CD14-positive monocyte (primary cell): Measurements from ENCODE around the genes CBR1 and MORC3.

DNA sequence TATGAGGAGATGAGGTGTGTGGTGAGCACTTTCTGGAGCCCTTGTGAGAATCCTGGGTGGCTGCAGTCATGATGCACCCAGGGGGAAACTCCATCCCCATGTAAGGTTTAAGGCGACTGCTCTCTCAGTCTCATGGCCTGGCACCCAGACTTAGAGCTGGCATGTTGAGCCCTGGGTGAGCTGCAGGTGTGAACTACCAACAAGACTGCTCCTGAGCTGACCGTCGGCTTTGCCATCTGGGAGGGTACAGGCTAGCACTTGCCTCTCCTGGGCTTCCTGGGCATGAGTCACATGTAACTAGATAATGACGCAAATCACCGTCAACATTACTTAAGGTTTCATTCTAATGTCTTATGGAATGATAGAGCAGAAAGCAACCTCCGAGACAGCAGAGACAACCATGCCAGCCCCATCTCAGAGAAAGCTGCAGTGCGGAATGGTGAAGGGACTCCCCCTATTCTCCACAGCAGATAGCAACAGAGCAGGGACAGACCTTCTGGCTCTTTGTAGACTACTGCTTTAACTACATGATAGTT lies 144.7 kb downstream of the CLIC6 start:
- CAGE, long polyA plus RNA: no peak

- CAGE, long polyA plus RNA: no peak
These were observed 161.3 kb downstream of the CLIC6 start for GRCh38 chr21:34829870-34830626.

DNA sequence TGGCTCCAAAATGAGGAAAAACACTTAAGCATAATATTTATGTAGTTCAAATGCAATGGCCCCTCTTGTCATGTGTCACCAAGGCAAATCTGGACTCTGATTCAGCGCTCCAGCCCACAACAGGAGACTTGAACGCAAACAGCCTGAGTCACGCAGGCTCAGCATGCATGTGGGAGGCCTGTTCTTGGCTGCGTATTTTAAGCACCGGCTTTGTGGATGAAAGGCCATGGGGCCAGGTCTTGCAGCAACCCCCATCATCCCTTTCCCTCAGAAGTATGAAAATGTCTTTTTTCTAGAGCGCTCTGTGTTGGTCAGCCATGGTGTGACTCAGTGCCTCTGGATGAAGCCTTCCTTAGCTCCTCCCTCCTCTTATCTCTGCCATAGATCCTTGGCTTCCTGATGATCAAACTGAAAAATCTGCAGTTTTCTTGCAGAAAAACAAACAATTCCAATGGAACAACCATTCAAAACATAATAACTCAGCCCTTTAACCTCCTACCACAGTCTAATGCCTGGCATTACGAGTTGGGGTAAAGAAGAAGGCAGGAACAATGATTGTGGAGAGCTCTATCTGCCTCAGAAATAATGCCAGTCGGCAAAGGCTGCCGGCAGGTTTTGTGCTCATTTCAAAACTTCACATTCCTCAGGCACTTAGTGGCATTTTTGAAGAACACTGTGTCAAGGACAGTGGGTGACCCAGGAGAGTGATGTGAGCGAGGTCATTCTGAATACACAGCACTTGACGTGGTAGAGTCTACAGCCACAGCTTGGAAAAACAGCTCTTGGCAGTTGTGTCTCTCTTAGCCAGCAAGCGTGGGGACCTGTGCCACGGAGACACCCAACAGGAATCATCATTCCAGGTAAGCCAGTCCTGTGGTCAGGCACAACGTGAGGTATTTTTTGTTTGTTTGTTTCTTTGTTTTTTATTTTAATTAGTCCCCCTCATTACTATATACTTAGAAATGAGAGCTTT lies 167.6 kb downstream of the CLIC6 start:
- CAGE, long polyA plus RNA: no peak

DNA sequence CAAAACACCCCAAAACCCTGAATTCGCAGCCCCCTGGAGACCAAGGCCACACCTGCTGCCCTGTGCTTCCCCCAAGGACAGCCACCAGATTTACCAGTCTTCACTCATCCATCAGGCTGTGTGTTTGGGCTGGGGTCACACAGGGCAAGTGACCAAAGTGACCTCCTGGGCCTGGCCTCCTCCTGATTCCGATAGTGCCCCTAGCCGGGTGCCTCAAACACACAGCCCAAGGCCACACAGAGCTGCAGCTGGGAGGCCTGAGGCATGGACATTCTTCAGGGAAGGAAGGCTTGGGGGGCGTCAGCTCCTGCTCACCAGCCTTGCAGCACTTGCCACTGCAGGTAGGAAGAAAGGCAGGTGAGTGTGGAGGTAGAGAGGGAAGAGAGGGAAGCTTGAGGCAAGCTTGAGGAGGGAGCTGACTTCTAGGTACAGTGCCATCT lies 181.3 kb downstream of the RUNX1 start:
- CAGE, long polyA plus RNA: no peak

- CAGE, long polyA plus RNA: no peak
These were observed 160.2 kb downstream of the RUNX1 start for GRCh38 chr21:34888784-34889429.

GRCh38 chr21:35048215-35048647 lies 871 bp downstream of the RUNX1 start:
- CAGE, long polyA plus RNA: no peak

DNA sequence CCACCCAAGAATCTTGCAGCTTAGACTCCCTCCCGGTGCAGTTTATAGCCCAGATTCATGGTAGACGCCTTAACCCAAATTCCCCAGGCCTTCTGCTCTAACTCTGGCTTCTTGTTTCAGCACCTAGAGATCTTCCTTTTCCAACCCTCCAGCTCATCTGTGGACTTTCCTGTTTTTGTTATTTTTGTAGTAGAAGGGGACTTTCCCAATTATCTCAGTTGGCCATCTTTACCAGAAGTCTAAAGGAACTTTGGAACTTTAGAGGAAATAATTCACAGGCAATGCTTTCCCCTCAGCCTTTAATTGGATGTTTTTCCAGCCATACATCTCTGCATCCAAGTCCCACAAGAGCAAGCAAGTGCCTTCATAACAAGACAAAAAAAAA lies 377.5 kb downstream of the SETD4 start:
- CAGE, long polyA plus RNA: no peak

- CAGE, long polyA plus RNA: start-site peak on the plus strand at chr21:36069960-36070032, 898 and 1,035 reads in 2 replicates
These were observed at the start of gene CBR1 for GRCh38 chr21:36069617-36070624. TSS of gene CBR1 (plus strand) at chr21:36070024.

DNA sequence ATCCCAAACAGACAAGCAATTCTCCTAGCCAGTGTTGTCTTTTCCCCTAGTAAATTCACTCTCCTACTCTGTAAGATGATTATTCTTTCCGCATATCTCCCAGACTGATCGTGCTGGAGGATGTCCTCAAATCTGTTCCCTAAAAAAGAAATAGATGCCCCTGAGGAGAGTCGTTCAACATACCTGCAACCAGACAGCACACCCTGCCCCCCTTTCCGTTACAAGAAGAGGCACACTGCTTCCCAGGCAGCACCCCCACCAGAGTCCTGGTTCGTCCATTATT lies 5.6 kb downstream of the CBR1 start:
- CAGE, long polyA plus RNA: no peak

- CAGE, long polyA plus RNA: no peak
These were observed 7.8 kb downstream of the DOP1B start for GRCh38 chr21:36164377-36164871.

DNA sequence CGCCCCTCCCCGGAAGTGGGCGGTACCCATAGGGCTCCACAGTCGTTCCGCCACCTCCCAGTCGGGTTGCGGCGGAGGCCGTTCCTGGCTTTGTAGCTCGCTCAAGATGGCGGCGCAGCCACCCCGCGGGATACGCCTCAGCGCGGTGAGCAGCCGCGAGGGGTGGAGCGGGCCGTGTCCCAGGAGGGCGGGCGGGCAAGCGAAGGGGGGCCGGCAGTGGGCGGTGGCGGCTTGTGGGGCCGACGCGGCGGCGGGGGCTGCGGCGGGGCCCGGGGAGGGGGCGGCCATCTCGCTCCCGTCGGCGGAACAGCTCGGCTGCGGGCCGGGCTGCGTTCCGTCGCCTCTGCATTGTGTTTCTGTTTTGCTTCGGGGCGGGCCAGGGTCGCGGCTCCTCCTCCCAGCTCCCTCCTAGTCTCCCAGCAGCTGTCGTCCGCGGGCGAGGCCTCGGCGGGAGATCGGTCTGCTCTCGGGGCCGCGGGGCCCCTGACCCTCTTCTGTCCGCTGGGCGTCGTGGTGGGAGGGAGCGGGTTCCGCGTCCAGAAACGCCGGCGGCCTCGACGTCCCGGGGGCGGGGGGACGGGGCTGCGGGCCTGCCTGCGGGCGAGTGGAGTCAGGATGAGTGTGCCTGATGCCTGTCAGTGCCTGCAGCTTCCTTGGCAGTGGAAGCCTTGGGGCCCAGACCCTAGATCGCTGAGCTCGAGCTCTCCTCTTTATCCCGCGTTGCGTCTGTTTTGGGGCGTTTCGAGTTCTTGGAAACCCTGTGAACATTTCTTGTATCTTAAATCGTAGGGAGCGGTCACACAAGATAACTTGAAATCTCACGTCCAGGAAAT lies at the start of gene MORC3:
Gene MORC3, plus strand, starts transcription at position 39 of the 833 bp plus-strand sequence.
- CAGE, long polyA plus RNA: no peak

GRCh38 chr21:36321272-36321487 lies 1.2 kb downstream of the MORC3 start:
- CAGE, long polyA plus RNA: no peak

GRCh38 chr21:36370918-36371378 lies 14.2 kb upstream of the CHAF1B start:
- CAGE, long polyA plus RNA: no peak

- CAGE, long polyA plus RNA: no peak
These were observed 43.4 kb downstream of the CHAF1B start for GRCh38 chr21:36428395-36429132.

DNA sequence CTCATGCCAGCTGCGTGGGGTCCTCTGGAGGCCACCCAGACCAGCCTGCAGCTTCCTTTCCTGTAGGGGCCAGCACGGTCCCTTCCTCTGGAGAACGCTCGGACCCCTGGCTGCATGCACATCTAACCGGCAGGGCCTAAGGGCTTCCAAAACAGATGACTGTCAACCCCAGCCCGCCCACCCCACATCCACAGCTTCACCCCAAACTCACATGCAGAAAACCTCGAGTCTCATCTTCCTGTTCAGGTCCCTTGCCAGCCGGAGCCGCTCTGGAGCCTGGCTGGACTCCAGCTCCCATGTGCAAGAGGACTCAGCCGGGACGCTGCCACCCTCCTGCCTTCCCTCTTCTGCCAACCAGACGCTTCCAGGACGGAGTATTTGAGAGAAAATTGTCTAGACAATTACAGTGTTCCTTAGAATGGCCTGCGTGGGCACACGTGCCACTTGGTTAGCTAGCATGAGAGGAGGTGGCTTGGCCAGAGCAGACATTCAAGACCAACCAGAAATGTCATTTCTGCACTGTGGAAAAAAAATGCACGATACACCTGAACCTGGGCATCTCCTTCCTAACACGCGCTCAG lies 548 bp downstream of the CLDN14 start:
- CAGE, long polyA plus RNA: no peak

- CAGE, long polyA plus RNA: no peak
These were observed 1.7 kb upstream of the CLDN14 start for GRCh38 chr21:36481374-36482235.

DNA sequence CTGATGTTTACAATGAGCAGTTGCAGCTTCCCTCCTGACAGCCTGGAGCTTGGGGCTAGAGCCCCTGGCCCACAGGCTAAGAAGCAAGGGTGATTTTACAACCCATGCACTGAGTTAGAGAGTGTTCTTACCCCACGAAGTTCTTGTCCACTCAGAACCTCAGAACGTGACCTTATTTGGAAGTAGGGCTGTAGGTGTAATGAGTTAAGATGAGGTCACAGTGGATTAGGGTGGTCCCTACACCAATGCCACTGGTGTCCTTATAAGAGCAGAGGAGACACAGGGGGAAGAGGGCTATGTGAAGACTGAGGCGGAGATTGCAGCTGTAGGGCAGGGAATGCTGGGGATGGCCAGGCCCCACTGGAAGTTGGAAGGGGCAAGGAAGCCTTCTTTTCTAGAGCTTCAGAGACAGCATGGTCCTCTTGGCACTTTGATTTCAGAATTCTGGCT lies 15.7 kb upstream of the CLDN14 start:
- CAGE, long polyA plus RNA: no peak

DNA sequence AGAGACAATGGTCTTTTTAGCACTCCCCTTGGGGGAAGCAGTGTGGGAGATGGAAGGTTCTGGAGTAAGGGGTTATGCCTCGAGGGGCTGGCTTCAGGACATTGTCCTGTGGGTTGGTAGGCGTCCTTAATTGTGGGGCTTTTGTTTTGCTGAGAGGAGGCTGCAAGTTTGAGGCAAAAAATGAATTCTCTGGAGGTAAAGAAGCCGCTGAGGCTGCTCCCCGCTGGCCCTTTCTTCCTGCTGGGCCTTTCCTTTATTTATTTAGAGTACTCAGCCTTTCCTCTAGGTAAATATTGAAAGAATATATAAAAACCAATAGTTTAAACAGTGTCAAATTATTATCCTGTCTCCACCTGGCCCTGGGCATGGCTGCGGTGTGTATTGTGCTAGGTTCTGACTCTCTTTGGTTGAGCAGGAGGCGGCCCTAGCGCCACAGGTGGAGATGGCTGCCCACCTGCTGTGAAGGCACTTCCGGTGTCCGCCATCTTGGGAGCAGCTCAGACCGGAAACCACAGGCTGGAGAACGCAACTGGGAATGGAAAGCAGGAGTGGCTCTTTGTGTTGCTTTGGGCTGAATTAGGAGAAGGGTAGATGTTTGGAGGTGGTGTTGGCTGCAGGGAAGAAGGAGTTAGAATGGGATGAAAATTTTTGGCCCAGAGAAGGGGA lies 29.0 kb upstream of the CLDN14 start:
- CAGE, long polyA plus RNA: no peak

- CAGE, long polyA plus RNA: no peak
These were observed 30.0 kb upstream of the CLDN14 start for GRCh38 chr21:36509865-36510387.

- CAGE, long polyA plus RNA: no peak
These were observed 3.2 kb downstream of the SIM2 start for GRCh38 chr21:36701990-36702716.